Measurements from ENCODE around the gene NOD1.

DNA sequence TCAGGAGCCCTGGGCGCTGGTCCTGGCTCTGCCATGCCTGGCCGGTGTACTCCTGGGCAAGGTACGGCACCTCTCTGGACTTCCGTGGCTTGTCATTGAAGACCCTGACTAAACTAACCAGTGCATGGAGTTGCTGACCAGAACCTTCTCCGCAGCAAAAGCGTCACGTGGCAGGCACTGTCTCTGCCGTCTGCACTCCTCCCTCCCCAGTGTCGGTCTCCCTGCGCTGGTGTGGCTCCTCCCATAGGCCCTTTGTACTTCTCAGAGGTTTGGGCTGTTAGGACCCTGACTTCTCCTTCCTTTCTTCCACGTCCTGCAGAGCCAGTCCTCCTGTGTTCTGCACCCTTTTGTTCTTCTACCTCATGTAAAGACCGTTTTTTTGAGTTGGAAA, 100.6 kb upstream of the CREB5 start:
- RRBS: no CpG with 5 or more reads among the region's 12 CpGs

DNA sequence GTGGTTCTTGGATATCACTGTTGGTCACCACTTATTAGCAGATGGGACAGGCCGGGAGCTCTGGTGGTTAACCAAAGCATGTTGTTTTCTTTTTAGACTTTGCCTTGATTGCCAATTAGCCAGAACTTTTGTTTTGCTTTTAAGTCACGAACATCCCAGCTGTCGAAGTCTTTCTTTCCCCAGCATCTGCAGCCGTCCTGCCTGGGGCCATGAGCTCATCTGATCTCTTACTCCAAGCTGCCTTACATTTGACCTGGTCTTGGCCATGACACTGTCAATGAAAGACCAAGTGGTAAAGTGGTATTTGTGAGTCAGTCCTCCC, 53.9 kb upstream of the CREB5 start:
- RRBS: no CpG with 5 or more reads among the region's 4 CpGs

- RRBS: no CpG with 5 or more reads among the region's 5 CpGs
These were observed 209.2 kb downstream of the CREB5 start for GRCh38 chr7:28621501-28621897.

DNA sequence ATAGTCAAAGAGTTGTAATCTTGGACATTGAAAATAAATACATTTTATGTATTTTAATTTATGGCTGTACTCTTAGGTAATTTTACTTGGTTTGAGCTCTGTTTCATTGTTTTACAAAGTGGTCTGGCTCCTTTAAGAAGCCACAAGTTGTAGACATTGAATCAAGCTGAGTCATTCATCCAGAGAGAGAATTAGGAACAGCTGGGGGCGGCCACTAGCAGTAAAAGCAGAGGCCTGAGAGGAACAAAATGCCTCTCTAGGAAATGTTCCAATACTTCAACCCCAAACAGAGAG, 26.4 kb upstream of the TRIL start:
- RRBS: no CpG with 5 or more reads among the region's 1 CpG

DNA sequence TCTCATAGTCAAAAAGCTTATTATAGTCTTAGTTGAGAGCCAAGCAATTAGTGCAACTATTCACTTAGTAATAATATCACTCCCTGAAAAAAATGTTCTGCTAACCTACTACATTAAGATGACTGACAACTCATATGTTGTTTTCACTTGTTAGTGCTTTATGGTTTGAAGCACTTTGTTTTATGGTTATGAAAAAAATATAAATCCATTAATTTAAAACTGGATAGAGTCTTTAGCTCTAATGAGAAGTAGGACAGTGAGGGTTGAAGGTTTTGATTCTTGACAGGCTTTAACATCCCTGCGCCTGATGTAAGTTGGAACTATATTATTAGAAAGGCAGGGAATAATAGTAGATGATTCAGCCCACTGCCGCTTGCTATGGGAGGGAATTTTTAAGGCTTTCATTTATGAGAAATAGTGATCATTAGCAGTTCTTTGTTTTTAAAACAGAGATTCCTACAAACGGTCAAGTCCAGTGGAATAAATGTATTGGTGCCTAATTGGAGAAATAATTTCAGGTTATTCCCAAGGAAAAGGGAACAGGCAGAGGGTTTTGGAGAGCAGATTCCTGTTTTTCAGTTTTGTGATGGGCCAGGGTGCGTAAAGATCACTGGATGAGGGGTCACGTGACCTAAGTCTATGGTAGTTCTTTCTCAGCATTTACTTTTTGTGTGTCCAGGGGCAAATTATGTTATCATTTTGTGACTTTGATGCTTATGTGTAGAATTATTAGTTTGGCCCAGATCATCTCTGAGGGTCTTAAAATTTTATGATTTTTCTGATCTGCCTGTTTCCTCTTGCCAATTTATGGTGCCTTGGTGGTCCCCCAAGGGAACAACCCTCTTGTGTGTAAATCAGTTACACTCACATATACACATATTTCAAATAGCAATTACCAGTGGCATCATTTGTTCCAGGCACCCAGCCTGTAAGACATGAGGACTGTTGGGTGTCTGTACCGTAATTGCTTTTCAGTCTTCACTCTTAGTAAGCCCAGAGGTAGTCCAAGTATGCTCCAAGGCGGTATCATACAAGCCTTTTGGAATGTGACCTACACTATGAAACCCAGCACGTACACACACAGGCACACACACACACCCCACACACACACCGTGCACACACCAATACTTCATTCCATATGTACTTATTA, 15.1 kb downstream of the CHN2 start:
- RRBS: no CpG with 5 or more reads among the region's 9 CpGs

- RRBS: no CpG with 5 or more reads among the region's 4 CpGs
These were observed 113.7 kb upstream of the PRR15 start for GRCh38 chr7:29449795-29450471.

GRCh38 chr7:29455869-29456539, 107.6 kb upstream of the PRR15 start:
- RRBS: no CpG with 5 or more reads among the region's 3 CpGs

DNA sequence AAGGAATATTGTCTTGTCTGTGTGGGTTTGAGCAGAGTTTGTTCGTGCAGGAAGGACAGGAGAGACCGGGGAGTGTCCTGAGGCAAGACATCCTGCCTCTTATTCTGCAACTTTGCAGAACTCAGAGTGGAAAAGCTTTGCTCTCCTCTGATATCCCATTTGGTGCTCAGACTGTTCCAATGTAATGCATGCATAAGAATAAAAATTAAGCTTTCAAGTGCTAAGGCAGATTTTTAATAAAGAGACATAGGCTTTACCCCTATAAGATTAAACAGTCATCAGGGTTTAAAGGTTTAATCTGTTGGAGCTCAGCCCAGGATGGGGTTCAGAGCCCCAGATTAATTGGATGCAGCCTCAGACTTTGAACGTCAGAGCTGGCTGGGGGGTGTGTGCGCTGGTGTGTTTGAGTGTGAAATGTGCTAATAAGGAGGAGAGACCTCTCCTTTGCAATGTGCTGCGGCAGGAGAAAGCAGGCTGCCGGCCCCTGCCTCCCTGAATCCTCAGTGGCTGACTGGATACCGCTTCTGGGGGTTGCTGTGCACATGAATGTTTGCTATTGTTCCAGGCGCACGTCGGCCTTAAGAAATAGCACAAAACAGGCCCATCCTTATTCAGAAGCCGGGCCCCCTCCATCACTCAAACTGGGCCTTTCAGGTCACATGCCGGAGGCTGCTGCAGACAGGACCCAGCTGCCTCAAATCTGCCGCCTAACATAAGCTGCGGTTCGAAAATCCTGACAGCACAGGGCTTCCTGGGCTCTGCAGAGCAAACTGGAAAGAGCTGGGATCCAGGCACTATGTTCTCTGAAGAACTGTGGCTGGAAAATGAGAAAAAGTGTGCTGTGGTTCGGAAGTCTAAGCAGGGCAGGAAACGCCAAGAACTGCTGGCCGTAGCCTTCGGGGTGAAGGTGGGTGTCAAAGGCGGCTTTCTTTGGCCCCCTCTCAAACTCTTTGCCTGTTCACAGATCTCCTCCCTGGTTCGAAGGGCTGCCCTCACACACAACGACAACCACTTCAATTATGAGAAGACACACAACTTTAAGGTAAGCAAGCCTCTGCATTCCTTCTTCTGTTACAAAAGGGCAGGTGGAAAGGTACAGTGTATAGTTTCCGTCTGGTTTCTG, 84.0 kb upstream of the PRR15 start:
- RRBS: 100% methylated on average over 1 of the region's 23 CpGs

DNA sequence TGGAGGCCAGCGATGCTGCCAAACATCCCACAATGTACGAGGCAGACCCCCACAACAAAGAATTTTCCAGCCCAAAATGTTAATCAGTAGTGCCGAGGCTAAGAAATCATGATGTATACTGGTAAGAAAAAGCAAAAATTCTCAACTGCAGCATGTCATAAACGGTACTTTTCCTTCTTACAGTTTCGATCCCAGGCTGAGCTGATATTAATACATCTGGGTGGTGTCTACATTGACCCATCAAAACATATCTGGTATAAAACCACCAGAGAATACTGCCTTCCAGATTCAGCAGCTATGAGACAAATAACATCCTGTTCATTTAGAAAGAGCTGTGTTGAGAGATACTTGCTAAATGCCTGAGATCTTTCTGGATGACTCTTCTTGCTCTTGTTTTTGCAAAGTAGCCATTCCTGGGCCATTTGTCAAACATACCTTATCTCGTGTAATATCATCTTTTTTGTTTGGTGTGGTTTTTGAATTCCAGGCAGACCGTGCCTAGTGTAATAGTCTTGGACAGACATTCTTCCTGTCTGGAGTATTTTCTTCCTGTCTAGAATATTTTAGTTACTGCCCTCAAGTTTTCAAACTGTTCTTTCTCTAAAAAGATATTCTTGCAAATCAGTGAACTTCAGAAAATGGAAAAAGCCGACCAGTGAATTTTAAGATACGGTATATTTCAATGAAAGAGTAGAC, 74.7 kb upstream of the PRR15 start:
- RRBS: no CpG with 5 or more reads among the region's 9 CpGs

DNA sequence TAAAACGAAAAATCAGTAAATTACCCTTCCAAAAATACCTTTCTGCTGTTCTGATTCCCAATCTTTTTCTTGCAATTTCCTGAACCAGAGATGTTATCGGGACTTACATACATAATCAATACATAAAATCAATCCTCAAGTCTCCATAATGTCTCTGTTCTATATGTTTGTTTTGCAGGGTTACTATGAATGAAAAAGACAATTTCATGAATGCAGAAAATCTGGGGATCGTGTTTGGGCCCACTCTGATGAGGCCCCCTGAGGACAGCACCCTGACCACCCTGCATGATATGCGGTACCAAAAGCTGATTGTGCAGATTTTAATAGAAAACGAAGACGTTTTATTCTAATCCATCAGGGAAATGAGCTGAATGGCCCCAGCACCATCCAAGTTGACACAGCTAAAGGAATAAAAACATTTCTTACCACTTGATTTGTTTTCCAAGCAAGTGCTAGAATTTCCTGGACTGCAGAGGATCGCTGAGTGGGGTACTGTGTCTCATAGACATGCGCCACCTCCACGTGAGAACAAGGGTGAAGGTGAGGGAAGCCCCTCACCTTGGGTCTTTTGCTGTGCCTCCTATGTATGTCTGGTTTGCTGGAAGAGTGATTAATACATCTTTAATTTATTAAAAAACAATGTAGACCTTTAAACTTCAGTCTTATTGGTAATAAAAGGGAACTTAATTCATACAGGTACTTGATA, 51.1 kb upstream of the PRR15 start:
- RRBS: no CpG with 5 or more reads among the region's 9 CpGs

- RRBS: no CpG with 5 or more reads among the region's 3 CpGs
These were observed 34.1 kb downstream of the SCRN1 start for GRCh38 chr7:29955403-29955900.

DNA sequence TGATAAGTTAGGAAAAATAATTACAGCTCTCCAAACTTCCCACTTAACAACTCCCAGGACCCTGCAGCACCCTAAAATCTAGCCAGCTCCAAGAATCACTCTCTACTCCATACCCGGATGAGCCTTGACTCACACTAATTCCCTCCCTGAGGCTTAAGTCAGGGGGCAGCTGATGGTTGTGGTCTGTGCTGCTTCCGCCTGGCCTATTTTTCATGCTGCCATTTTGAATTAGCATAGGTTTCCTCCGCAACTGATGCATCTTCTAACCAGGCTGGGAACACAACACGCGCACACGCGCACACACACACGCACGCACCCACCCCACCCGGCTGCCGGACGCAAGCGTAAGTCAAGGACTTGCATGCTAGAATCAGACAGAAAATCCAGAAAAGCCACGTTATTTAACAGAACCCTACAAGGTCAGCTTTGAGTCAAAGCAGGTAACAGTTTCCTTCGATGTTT, 1.2 kb downstream of the SCRN1 start:
- RRBS: no CpG with 5 or more reads among the region's 15 CpGs

DNA sequence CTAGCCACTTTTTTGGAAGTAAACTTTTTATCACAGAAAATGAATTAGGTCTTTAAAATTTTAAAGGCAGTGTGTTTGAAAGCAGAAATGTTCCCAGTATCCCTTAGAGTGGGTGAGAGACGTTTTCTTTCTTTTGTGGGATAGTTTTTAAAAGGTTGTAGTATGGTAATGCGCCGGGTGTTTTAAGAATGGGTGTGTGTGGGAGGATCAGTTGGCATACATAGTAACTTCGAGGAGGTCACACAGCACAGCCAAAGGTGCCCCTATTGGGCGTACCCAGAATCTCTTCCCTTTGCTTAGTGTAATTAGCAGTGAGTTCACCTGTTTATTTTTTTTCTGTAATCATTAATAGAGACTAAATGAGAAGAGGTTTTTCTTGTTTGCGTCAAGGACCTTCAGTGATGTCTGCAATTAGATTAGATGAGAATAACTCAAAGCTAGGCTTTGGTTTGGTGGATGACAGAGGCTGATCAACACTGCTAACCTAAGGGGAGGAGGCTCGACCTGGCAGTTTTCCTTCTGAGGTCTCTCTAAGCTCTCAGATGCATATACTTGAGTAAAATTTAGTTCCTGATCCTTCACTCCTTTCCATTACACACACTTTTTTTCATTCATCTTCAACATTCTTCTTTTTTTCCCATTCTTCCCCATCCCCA, 1.5 kb downstream of the PLEKHA8 start:
- RRBS: no CpG with 5 or more reads among the region's 7 CpGs

GRCh38 chr7:30135628-30135809, 733 bp downstream of the MTURN start:
- RRBS: no CpG with 5 or more reads among the region's 16 CpGs

DNA sequence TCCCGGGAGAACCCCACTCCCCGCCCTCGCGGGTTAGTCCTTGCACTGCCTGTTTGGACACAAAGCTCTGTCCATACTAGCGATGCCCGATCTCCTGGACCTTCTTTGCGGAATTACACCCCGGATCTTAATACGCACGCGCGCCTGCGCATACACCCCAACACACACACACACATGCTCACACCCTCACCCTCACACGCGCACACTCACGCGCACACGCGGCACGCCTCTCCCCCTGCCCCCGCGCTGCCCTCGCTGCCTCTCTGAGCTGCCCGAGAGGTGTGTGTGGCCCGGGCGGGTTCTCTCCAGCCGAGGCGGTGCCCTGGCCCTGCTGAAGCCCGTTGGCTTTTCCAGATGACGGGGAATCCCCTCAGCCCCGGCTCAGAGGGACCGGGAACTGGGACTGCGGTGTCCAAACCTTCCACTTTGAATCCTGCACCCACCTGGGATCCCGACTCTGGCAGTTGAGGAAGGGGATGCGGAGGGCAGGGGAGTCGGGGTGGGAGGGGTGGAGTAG, 1.1 kb downstream of the MTURN start:
- RRBS: 5% methylated on average over 5 of the region's 36 CpGs

- RRBS: no CpG with 5 or more reads among the region's 1 CpG
These were observed 9.0 kb downstream of the MTURN start for GRCh38 chr7:30143782-30144181.

DNA sequence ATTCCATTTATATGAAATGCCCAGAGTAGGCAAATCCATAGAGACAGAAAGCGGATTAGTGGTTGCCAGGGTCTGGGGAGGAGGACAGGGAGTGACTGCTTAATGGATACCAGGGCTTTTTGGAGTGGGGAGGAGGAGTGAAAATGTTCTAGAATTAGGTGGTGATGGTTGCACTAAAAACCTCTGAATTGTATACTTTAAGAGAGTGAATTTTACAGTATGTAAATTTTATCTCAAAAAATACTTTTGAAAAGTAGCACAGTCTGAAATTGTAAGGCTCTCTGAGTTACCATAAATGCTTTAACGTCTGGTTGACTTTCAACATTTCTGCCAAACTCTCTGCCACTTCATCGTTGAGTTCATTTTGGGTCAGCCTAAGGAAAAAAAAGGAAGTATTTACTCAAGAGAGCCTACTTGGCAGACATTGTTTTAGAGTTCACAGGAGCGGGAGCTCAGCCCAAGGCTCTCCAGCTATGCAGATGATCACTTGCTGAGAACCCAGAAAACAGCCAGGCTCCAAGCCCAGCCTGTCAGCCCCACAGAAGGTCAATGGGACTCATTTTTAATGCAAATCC, 45.7 kb downstream of the NOD1 start:
- RRBS: no CpG with 5 or more reads among the region's 4 CpGs

DNA sequence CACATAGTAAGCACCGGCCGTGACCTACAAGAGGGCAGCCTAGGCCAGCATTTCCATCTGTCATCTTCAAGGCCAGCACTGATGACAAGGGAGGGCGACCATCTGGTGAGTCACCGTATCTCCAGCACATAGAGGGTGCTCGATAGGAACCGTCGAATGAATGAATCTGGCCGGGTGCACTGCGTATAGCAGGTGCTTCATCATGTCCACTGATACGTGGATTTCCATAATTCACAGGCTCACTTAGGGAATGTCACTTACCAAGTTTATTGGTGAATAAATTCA, 8.4 kb downstream of the NOD1 start:
- RRBS: no CpG with 5 or more reads among the region's 10 CpGs

DNA sequence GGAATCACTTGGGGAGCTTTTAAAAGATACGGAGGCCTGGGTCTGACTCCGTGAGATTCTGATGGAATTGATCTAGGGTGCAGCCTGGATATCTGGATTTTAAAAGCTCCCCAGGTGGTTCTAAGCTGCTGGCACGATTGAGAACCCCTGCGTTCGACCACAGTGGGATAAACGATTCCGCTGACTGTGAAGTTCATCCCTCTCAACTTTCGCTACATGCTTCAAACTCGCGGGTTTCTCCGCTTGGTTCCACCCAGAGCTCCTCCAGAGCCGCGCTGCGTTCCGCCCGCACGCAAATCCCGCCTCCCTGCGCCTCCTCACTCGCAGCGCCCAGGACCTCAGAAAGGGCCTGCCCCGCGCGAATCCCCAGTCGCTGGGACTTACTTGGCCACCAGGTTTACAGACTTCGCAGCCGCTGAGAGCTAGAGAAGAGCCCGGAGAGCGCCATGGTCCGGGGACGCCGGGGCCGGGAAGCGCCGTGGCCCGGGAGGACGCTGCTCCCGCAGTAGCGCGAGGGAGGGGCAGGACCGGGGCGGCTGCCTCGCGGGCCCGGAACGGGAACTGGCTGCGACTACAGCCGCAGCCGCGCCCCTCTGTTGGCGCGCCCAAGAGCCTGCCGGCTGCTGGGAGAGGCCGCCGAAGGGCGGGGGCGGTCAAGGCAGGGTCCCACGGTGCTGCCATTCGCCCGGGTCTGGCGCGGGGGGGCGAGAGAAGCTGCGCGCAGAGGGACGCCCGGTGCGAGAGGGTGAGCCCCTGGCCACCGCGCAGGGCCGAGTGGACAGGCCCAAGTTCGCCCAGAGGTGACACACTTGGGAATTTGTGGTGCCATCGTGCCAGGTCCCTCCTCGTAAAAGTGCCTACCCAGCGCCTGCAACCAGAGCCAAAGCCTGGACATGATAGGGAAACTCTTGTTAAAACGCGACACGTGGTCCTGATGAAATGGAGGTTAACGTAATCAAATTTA, at the start of gene NOD1:
Gene NOD1, minus strand, starts transcription at position 563 of the 964 bp plus-strand sequence.
- RRBS: under 1% methylated on average over 29 of the region's 79 CpGs

DNA sequence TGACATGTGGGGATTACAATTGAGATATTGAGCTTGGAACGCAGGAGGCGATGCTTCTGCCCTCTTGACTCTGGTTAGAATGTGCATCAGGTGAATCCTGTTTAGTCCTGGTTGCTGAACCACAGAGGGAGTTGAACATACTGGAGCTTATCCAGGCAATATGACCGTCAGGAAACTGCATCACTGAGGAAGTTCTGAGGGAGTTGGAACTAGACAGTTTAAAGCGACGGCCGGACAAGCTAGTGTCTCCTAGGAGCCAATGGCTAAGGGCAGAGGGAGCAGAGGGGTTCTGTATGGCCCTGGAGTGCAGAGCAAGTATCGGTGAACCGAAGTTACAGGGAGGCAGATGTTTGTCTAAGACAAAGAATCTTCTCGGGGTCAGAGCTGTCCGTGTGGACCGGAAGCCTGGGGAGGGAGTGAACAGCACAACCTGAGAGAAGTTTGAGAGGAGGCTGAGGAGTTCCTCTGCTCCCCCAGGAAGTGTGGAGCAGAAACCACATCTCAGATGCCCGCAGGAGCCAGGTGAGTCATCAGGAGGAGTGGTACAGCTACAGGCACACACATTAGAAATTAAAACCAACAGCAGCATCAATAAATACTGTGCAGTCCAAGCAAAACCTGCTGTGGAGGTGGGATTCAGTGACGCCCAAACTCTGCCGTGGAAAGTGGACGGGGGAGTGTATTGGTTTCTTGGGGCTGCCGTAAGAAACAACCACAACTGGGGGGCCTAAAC, 31.5 kb upstream of the GARS1 start:
- RRBS: no CpG with 5 or more reads among the region's 16 CpGs

Data from BE2C (cell line).